Occipital lobe (tissue), 2 donors: ENCODE measurements around a stretch of chr6.

GRCh38 chr6:43842844-43843417, 72.9 kb downstream of the VEGFA start:
- RAMPAGE, long total RNA, result no peak

GRCh38 chr6:44004834-44005811, 122.1 kb downstream of the MRPL14 start:
- RAMPAGE, long total RNA, result no peak

- RAMPAGE, long total RNA, result no peak
These were observed 84.3 kb downstream of the MRPL14 start for GRCh38 chr6:44042834-44043422.

DNA sequence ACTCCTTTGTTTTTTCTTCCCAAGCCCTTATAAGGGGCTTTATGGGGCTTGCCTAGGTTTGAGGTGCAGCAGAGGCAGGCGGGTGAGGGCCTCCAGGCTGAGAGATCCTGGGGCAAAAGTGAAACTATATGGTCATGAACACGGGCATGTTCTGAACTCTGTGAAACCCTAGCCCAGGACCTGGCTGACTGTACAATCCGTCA, 54.4 kb downstream of the MRPL14 start:
- RAMPAGE, long total RNA, result no peak

DNA sequence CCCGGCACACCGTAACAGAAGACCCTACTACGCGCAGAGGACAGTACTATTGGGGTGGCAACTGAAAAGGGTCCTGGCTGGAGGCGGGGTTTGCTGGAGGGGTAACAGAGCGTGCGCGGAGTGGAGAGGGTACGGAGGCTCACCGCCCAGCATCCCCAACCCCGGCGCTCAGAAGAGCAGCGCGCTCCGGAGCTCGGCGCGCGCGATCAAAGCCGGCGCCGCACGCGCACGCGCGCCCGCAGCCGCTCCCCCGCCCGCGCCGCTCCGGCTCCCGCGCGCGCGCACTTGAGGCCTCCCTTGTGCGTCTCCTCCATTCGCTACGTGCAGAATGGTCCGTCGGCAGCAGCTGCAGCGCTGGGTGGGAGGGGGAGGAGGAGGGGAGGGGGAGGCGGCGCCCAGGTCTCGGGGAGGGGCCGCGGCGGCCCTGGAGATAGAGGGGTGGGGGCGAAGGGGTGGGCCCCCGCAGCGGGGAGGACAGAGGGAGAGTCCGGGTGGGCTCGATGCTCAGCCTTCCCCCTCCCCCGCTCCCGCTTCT, 54.0 kb downstream of the MRPL14 start:
- RAMPAGE, long total RNA, result no peak

GRCh38 chr6:44111289-44112444, 15.6 kb downstream of the MRPL14 start:
- RAMPAGE, long total RNA, result no peak

GRCh38 chr6:44130096-44130449, 2.7 kb downstream of the TMEM63B start:
- RAMPAGE, long total RNA, result no peak

GRCh38 chr6:44177078-44177582, 18.5 kb downstream of the CAPN11 start:
- RAMPAGE, long total RNA, result no peak

DNA sequence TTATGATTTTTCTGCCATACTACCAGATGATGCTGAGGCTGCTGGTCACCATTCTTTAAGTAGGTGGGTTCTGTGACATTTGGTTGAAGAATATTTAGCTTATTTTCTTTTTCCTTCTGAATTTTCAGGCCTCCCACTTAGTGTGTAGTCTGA, 1.3 kb downstream of the HSP90AB1 start:
- RAMPAGE, long total RNA, result no peak

DNA sequence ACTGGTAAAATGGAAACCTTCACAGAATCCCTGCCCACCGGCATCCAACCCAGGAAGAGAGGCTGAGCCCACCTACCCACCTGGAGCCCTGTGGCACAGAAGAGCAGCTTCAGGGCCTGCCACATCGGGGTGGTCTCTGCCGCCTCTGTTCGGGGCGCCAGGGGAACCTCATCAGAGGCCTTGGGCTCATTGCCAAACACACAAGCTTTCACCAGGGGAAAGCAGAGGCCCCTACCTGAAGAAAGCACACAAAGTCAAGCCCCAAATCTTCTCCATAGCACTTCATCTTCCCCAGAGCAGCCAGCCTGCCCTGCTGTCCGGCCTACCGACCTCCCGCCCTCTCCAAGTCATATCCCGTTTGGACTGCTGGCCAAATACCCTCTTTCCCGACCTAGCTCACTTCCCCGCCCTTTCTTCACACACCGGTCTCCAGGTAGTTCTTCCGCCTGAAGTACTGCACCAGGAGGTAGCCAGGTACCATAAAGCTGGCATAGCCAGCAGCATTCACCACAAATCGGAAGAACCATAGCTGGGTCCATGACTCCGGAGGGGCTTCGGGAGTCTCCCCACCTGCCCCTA, 977 bp downstream of the SLC35B2 start:
- RAMPAGE, long total RNA, result no peak

GRCh38 chr6:44261460-44261888, 3.9 kb downstream of the NFKBIE start:
- RAMPAGE, long total RNA, result no peak

DNA sequence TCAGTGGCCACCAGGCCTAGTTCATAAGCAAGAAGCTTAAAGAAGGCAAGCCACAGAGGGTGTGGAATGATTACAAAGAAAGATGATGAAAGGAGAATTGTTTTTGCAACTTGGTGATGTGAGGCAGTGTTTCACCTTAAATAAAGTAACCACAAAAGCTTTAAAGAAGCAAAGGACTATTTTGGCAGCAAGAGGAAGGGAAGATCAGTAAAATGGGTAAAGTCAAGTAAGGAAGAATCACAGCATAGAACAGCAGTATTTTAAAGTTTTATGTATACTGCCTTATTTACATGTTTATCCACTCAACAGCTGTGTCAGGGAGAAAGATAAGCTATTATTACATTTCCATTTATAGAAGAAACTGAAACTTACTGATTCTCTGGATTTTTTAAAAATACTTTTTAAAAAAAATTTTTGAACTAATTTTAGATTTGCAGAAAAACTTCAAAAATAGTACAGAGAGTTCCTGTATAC, 351.0 kb upstream of the RUNX2 start:
- RAMPAGE, long total RNA, result no peak

- RAMPAGE, long total RNA, result no peak
These were observed 7.6 kb downstream of the SUPT3H start for GRCh38 chr6:45370036-45370648.

DNA sequence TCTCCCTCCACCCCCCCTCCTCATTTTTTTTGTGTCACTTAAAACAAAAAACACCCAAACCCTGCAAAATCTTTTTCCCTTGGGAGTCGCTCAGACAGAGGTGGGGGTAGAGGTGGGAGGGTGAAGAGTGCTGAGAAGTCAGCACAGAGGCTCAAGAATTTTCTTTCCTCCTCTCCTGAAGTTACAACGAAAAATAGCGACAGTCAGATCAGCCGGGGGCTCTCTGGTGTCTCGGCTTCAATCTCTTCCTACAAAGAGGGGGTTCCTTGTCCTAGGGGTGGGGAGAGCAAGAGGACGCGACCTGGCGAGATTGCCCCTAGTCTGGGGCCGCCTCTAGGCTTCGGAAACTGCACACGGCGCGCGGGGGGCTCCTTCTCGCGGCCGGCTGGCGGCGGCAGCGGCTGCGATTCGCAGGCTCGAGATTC, 43.7 kb upstream of the SUPT3H start:
- RAMPAGE, long total RNA, result no peak

DNA sequence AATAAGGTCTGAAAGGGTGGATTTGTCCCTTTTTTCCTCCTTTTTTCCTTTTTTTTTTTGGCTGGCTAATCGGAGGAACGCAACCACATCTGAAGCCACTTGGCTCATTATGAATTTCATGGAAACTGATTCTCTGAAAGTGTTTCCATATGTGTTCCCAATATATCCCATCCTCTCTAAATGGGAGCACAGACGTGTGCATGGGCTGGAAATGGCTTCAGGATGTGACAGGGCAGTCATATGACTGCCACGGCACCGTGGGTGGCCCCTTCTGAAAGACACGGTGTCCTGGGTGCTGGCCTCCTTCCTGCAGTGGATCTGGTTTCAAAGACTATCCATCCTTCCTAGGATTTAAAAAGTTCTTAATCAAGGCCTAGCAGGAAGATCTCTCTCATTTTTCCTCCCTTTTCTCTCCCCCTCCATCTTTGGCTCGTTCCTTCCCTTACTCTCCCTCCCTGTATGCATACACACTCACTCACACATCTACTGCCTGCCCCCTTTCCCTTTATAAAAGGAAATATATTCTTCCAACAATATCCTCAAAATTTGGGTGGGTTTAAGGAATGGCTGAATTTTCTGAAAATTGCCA, 161.0 kb upstream of the SUPT3H start:
- RAMPAGE, long total RNA, result no peak

DNA sequence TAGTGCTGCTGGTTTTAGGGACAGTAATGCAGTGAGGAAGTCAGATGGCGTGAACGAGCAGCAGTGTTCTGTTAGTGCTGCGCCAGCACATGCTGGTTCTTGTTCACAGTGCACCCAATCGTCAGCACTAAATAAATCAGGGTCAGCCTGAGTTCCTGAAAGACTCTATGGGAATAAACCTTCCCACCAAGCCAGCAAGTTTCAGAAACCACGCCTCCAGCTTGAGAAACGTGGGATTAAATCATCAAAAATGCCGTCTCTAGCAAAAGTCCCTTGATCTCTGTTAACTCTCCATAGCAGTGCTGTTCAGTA, 236.0 kb upstream of the SUPT3H start:
- RAMPAGE, long total RNA, result no peak

DNA sequence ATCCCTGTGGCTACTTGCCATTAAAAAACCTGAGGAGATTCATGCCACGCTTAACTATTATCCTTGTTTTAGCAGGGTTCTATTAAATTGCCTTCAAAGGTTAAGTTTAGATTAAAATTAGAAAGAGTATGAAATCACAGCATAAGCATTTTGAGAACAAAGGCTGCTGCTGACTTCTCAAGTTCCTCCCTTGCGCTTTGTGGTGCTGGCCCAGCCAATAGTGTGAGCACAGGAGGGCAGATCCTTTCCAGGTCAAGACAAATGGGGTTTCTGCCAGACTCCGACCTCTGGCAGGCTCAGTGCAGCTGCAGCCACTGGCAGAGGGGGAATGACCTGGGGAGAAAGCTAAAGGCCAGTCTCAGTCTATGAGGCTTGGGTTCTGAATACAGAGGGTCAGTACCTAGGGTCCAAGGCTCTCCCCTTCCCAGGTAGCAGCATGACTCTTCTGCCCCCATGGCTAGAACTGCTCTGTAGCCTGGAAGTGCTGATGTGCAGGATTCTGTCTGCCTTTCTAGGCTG, 27.0 kb downstream of the CLIC5 start:
- RAMPAGE, long total RNA, result no peak

- RAMPAGE, long total RNA, result no peak
These were observed 3.9 kb downstream of the CLIC5 start for GRCh38 chr6:46011743-46012144.

DNA sequence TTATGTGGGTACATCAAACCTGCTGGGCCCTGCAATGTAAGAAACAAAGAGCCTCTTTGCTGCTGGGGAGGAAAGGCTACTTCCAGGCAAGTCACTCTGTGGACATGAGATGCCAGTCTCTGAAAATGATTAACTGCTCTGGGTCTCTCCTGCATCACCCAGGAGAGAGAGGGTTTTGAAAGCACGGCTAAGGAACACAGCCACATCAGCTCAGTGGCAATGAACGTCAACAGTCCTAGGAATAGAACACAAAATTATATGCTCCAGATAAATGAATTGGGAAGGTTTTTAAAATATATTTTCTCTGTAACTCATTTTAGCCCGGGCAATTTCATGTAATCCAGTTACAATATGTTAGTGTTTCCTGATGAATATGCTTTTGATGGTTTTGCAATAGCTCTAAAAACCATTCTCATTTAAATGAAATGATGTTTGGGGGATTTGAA, 112.0 kb downstream of the RCAN2 start:
- RAMPAGE, long total RNA, result no peak

GRCh38 chr6:46427608-46428224, 63.5 kb downstream of the RCAN2 start:
- RAMPAGE, long total RNA, result no peak